ENCODE measurements around a stretch of chr12.

- PRO-cap, 4 experiments = peak in 3 of 4 experiments; most common plus-strand start chr12:31958884 (in 3); most common minus-strand start chr12:31958895 (in 3)
- RAMPAGE, long total RNA, 2 experiments = no peak in any of the 2 experiments
These were observed 573 bp upstream of the RESF1 start for GRCh38 chr12:31958678-31959005.

DNA sequence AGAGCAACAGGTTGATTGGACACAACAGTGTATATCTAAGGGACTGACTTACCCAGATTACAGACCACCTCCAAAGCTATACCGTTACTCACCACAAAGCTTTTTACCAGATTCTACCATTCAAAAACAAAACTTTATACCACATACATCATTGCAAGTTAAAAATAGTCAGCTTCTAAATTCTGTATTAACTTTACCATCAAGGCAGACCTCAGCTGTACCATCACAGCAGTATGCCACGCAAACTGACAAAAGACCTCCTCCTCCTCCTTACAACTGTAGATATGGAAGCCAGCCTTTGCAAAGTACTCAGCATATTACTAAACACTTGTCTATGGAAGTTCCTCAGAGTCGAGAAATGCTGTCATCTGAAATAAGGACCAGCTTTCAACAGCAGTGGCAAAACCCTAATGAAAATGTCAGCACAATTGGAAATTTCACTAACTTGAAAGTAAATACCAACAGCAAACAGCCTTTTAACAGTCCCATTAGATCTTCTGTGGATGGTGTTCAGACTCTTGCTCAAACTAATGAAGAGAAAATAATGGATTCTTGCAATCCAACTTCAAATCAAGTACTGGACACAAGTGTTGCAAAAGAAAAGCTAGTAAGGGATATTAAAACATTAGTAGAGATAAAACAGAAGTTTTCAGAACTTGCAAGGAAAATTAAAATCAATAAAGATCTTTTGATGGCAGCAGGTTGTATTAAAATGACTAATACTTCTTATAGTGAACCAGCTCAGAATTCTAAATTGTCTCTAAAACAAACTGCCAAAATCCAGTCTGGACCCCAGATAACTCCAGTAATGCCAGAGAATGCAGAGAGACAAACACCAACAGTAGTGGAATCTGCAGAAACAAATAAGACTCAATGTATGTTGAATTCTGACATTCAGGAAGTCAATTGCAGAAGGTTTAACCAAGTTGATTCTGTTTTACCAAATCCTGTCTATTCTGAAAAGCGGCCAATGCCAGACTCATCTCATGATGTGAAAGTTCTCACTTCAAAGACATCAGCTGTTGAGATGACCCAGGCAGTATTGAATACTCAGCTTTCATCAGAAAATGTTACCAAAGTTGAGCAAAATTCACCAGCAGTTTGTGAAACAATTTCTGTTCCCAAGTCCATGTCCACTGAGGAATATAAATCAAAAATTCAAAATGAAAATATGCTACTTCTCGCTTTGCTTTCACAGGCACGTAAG is 22.7 kb downstream of the RESF1 start:
- PRO-cap, 4 experiments = peak in 1 of 4 experiments; most common plus-strand start position 495 of the sequence (in 1)
- RAMPAGE, long total RNA, 2 experiments = no peak in any of the 2 experiments

DNA sequence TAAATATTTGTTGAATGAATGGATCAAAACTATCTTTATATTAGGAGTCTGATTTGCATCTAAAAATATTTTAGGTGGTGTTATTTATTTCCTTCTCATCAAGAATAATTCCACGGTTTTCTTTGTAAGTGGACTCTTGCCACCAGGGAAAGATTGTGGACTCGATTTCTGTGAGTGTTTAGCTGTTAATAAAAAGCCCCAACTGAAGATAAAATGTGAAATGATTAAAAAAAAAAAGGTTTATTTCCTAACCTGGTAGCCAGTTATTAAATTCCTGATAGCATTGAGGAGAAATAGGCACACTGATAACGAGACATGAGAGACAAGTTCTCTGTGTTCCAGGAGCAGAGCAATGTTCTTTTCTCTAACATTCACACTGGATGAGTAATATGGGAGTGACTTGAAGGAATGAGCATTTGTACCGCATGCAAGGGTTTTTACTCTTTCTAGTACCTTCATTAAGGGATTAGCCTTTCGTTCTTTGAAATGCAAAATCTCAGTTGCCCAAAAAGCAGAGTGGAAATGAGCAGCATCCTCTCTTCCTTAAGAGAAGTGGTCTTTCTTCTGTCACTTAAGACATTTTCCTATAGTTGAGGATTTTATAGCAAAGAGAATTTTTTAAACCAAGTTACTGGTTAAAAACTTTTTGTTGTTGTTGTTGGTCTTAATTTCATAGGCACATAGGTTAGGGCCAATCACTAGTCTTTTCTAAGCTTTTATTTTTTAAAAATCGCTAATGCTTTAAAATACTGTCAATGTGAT is 54.7 kb downstream of the FGD4 start:
- PRO-cap, 4 experiments = no peak in any of the 4 experiments
- RAMPAGE, long total RNA, 2 experiments = no peak in any of the 2 experiments

DNA sequence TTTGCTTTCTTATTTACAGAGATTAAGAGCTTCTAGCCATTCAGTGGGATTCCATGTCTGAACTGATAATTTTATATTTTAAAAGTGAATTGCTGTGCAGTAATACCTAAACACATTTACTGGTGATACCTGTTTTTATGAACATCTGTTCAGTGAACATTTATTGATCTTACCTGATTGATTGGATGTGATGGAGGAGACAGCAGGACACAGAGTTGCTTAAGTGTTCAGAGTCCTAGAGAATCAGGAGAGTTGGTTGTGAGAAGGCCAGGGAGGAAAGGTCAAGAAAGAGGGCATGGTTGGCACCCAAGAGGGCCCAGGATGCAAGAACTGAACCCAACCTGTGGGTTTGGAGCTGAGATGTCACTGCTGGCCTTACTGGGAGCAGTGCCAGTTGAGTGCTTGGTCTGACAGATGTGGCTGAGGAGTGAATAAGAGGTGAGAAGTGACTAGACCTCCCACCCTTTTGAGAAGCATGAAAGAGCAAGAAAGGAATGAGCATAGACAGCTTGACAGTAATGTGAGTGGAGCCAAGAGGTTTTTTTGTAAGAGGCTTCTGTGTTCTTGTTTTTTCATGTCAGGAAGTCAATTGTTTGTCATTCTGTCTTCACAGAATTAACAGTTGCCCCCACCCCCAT is 95.2 kb downstream of the FGD4 start:
- PRO-cap, 4 experiments = no peak in any of the 4 experiments
- RAMPAGE, long total RNA, 2 experiments = no peak in any of the 2 experiments

- PRO-cap, 4 experiments = no peak in any of the 4 experiments
- RAMPAGE, long total RNA, 2 experiments = no peak in any of the 2 experiments
These were observed 117.2 kb upstream of the DNM1L start for GRCh38 chr12:32561771-32562368.

DNA sequence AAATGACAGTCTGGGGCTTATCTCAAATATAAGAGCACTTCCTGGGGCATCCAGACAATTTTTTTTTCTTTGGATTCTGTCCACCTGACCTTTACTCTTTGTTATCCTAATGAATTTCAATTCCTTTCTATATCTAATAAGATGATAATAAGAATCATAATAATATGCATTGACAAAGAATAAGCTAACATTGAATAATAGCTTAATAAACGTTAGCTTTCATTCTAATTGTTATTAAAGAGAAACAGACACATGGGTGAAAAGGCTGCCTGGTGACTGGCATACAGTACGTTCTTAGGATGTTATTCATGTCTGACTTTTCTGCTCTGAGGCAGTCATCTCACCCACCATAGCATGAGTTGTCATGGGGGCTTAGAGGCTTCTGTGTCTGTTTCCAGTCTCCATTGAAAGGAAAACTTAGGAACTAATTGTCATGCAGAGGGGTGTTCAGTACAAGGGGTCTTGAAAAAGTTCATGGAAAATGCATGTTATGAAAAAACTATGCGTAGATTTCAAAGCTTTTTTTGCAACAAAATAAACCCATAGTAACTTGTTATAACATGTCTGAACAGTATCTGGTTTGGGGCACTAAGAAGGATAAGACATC is 66.1 kb upstream of the DNM1L start:
- PRO-cap, 4 experiments = peak in 3 of 4 experiments; most common plus-strand start position 240 of the sequence (in 3)
- RAMPAGE, long total RNA, 2 experiments = no peak in any of the 2 experiments

GRCh38 chr12:34347164-34347872 is 325.0 kb downstream of the ALG10 start:
- PRO-cap, 4 experiments = no peak in any of the 4 experiments
- RAMPAGE, long total RNA, 2 experiments = no peak in any of the 2 experiments

GRCh38 chr12:34349197-34349866 is 327.0 kb downstream of the ALG10 start:
- PRO-cap, 4 experiments = peak in 1 of 4 experiments; most common minus-strand start chr12:34349449 (in 1)
- RAMPAGE, long total RNA, 2 experiments = no peak in any of the 2 experiments

DNA sequence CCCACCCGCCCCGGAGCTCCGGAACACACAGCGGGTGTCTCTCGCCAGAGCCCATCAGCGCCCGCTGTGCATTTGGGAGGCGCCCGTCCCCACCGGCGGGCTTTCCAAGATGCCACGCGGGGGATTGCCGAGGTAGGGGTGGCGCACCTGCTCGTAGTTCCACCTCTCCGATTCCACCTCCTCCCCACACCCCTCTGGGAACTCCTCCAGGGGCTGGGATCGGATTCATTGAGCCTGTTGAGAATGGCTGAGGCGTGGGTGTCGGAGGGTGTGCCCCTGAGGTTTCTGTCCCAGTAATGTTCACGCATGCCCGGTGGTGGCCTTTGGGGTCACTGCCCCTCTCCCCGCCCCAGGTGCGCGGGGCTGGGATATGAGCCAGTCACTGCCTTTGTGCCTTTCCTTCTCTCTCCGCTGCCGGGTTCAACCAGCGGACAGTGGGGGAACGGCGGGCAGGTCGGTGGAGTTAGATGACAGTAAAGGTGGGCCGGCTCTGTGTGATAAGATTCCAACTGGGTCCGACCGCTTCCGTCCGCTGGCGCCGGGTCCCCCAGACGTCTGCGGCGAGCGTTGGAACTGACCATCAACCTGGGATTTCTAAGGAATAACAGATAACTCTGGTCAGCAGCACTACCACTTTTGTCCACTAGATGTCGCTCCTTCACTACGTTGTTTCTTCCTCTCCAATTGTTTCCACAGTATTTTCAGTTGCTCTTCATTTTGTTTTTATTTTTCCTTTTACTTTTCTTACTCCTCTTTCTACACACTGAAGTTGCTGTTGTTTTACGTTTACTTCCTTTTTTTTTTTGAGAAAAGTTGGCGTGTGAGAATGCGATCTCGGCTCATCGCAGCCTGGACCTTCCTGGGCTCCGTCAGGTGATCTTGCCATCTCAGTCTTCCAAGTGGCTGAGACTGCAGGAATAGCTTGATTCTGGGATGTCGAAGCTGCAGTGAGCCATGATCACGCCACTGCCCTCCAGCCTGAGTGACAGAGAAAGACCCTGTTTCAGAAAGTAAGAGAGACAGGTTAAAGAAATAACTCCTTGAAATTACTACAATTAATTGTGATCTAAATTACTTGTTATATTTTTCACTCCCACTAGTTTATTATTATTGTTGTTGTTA is 178.0 kb upstream of the ALG10B start:
- PRO-cap, 4 experiments = peak in 4 of 4 experiments; most common minus-strand start position 559 of the sequence (in 4)
- RAMPAGE, long total RNA, 2 experiments = no peak in any of the 2 experiments

- PRO-cap, 4 experiments = peak in 2 of 4 experiments; most common plus-strand start chr12:38892440 (in 2)
- RAMPAGE, long total RNA, 2 experiments = no peak in any of the 2 experiments
These were observed 13.1 kb downstream of the CPNE8 start for GRCh38 chr12:38892297-38892590.

- PRO-cap, 4 experiments = peak in 4 of 4 experiments; most common plus-strand start chr12:38905030 (in 3); most common minus-strand start chr12:38904825 (in 1)
- RAMPAGE, long total RNA, 2 experiments = no peak in any of the 2 experiments
These were observed 589 bp downstream of the CPNE8 start for GRCh38 chr12:38904653-38905351.

- PRO-cap, 4 experiments = peak in 4 of 4 experiments; most common plus-strand start chr12:38906891 (in 2); most common minus-strand start chr12:38906765 (in 4)
- RAMPAGE, long total RNA, 2 experiments = start-site peak on the minus strand in 1 of 2 experiments, at chr12:38906689-38906871 at its widest, 51 reads per replicate
These were observed 1.3 kb upstream of the CPNE8 start for GRCh38 chr12:38906434-38907273.

DNA sequence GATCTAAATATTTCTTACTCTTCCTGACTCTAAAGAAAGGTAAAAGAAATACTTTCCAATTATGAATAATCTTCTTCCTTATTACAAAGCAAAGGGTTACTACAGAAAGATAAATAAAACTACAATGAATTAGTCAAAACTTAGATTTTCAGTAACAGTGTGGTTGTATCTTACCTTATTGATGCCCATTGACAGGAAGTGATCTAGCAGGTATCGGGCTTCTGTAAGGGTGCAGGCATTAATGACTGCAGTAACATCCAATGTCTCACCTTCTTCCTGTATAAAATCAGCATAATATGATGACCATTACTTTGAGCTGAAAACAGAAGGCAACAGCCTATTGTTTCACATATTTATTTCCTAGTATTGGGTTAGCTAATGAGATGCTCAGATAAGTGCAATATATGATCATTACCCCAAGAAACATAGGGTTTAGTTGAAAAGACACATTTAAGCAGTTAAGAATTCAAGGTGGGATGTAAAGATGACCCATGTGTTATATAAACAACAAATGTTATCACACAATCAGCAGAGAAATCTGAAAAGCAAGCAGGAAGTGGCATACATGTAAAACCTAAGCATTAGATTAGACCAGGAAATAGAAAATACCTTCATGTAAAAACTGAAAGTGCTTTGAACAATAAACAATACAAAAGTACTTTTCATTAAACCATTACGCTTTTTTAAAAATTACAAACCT is 111.3 kb downstream of the KIF21A start:
- PRO-cap, 4 experiments = no peak in any of the 4 experiments
- RAMPAGE, long total RNA, 2 experiments = no peak in any of the 2 experiments

- PRO-cap, 4 experiments = no peak in any of the 4 experiments
- RAMPAGE, long total RNA, 2 experiments = no peak in any of the 2 experiments
These were observed 182.9 kb downstream of the C12orf40 start for GRCh38 chr12:39808820-39809252.

GRCh38 chr12:40033274-40033788 is 72.5 kb downstream of the SLC2A13 start:
- PRO-cap, 4 experiments = no peak in any of the 4 experiments
- RAMPAGE, long total RNA, 2 experiments = no peak in any of the 2 experiments

GRCh38 chr12:40104661-40105388 is 1.1 kb downstream of the SLC2A13 start:
- PRO-cap, 4 experiments = no peak in any of the 4 experiments
- RAMPAGE, long total RNA, 2 experiments = no peak in any of the 2 experiments

DNA sequence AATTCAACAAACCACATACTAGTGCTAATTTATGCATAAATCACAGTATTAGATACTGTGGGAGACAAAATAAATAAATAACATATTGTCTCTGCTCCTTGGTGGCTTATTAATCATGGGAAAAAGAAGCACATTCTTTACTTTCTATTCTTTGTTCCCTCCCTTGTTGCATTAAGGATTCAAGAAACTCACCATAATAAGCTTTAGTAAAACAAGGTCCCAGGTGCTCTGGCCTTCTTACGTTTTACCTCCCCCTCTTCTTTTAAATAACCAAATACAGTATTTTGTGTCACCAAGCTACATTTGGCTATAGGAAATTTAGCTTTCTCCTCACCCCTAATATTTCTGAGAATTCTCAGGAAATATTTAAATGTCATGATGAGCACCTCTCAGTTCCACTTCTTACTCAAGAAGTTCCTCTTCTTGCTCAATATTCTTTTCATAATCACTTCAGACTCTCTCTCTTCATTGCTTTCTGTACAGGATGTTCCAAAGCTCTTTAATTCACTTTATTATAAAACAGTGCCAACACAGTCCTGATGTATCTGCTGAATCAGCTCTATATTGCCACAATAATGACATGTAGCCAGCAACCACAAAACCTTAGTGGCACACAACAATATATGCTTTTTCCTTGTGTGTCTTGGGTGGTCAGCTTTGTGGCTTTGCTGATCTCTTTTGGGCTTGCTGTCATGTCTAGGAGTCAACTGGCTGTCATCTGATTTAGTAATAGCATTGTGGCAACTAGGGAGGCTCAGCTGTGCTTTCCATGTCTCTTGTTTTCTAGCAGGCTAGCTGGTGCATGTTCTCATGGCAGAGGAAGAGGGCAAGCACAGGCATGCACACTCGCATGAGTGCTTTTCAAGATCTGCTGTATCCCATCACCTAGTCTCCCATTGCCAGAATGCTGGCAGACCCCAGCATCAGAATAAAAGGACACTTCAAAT is 52.6 kb upstream of the SLC2A13 start:
- PRO-cap, 4 experiments = peak in 2 of 4 experiments; most common plus-strand start position 811 of the sequence (in 2); most common minus-strand start position 341 of the sequence (in 1)
- RAMPAGE, long total RNA, 2 experiments = no peak in any of the 2 experiments

DNA sequence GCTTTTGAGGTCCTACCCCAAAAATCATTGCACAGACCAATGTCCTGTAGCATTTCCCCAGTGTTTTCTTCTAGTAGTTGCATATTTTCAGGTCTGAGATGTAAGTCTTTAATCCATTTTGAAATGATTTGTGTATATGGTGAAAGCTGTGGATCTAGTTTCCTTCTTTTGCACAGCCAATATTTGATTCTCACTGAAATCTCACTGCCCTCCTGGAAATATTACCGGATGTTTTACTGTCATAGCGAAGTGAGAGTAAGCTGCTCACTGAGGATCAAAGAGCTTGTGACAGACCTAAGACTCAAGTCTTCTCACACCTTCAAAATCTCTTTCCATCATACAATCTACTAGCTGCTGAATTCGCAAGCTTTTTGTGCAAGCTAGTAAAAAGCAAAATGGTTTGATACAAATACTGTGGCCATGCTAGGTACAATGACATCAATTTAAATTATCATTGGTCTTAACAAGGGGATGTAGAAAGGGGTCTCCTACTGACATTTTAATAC is 3.9 kb downstream of the LRRK2 start:
- PRO-cap, 4 experiments = no peak in any of the 4 experiments
- RAMPAGE, long total RNA, 2 experiments = no peak in any of the 2 experiments

DNA sequence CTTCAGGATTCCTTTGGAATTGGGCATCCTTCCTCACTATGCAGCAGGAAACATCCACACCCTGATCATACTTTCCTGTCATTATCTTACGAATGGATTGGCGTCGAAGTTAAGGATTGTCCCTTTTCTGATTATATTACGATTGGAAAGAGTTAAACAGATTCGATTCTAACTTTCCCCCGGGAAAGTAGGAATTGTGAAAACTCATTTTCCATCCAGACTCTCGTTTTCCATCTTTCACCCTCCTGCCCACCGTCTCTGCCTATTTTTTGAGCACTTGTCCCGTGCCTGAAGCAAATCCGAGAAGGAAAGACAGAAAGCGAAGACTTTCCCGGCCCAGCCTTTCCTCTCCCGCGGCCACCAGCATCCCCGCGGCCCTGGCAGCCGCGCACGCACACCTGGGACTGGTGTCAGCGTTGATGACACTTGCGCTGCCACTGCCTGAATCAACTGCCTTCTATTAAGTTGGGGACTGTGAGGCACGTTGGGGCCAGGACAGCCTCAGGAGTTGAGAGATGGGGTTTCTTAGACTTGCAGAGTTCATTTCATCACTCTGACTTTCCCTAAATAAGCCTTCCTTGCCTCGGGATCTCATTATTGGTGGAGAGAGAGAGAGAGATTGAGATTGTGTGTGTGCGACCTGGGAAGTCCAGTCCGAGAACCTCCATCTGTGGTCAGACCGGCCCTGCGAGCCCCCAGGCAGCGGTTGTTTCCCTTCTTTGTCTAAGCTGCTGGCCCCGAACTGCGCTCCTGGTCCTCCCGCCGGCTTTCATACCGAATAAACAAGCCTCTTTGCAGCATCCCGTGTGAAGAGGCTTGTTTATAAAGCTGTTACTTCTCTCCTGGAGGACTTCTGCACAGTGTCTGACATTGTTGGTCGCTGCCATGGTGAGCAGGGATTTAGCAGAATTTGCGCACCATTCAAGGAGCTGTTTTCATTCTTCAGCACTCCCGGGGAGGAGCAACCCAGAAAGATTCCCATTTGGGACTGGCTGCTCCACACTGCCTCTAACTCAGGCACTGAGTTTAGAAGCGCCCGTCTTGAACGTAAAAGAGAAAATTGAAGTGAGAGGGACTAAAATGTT is 1.4 kb downstream of the PDZRN4 start:
- PRO-cap, 4 experiments = no peak in any of the 4 experiments
- RAMPAGE, long total RNA, 2 experiments = no peak in any of the 2 experiments

DNA sequence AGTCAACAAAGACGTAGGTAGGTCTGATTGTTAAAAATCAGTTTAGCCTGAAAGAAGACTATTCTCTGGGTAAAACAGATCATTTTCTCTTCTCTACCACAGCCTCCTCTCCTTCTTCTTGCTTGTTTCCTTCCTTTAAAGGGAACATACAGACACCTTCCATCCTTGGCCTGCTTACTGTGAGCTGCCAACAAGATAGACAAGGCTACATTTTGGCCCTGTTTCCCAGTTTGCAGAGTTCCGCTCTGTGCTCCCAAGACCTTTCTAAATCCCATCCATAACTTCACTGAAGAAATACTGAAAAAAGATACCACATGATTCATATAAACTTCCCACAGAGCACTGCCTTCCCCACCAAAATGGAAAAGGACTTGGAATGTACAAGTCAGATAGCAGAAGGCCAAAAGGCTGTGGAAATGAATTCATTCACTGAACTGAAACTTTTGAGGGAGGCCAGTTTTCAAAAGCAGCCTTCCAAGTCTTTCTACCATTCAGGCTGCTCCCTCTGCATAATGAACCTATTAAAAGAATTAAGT is 29.5 kb downstream of the PDZRN4 start:
- PRO-cap, 4 experiments = peak in 1 of 4 experiments; most common plus-strand start position 357 of the sequence (in 1); most common minus-strand start position 266 of the sequence (in 1)
- RAMPAGE, long total RNA, 2 experiments = no peak in any of the 2 experiments